Measurements from ENCODE around the gene ZNF676.

- RRBS, result no CpG with 5 or more reads among the region's 2 CpGs
Observed at GRCh38 chr19:22196469-22196976, at the start of gene ZNF676. Gene ZNF676, minus strand, starts transcription at chr19:22196951.

GRCh38 chr19:22427119-22427385 is 4.9 kb upstream of the ZNF98 start:
- RRBS, result no CpG with 5 or more reads among the region's 7 CpGs

GRCh38 chr19:22595649-22596092 is 38.5 kb upstream of the ZNF492 start:
- RRBS, result 6% methylated on average over 5 of the region's 19 CpGs

- RRBS, result no CpG with 5 or more reads among the region's 14 CpGs
Observed at GRCh38 chr19:23414758-23415446, 19.6 kb upstream of the ZNF91 start.

GRCh38 chr19:23649808-23650288 is 37.2 kb downstream of the ZNF675 start:
- RRBS, result no CpG with 5 or more reads among the region's 3 CpGs

GRCh38 chr19:23763866-23764046 is 952 bp downstream of the RPSA2 start:
- RRBS, result no CpG with 5 or more reads among the region's 1 CpG

GRCh38 chr19:23971914-23972561 is 57.4 kb downstream of the ZNF726 start:
- RRBS, result no CpG with 5 or more reads among the region's 29 CpGs

- RRBS, result 56% methylated on average over 4 of the region's 16 CpGs
Observed at GRCh38 chr19:24002365-24002761, 84.6 kb upstream of the ZNF254 start.

DNA sequence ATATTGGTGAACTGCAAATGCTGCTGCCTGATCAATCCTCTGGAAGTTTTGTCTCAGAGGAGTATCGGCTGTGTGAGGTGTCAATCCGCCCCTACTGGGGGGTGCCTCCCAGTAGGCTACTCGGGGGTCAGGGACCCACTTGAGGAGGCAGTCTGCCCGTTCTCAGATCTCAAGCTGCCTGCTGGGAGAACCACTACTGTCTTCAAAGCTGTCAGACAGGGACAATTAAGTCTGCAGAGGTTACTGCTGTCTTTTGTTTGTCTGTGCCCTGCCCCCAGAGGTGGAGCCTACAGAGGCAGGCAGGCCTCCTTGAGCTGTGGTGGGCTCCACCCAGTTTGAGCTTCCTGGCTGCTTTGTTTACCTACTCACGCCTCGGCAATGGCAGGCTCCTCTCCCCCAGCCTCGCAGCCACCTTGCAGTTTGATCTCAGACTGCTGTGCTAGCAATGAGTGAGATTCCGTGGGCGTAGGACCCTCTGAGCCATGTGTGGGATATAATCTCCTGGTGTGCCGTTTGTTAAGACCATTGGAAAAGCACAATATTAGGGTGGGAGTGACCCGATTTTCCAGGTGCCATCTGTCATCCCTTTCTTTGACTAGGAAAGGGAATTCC is 68.2 kb upstream of the ZNF254 start:
- RRBS, result no CpG with 5 or more reads among the region's 11 CpGs

- RRBS, result no CpG with 5 or more reads among the region's 5 CpGs
Observed at GRCh38 chr19:27762549-27763173, 1450.3 kb downstream of the UQCRFS1 start.

DNA sequence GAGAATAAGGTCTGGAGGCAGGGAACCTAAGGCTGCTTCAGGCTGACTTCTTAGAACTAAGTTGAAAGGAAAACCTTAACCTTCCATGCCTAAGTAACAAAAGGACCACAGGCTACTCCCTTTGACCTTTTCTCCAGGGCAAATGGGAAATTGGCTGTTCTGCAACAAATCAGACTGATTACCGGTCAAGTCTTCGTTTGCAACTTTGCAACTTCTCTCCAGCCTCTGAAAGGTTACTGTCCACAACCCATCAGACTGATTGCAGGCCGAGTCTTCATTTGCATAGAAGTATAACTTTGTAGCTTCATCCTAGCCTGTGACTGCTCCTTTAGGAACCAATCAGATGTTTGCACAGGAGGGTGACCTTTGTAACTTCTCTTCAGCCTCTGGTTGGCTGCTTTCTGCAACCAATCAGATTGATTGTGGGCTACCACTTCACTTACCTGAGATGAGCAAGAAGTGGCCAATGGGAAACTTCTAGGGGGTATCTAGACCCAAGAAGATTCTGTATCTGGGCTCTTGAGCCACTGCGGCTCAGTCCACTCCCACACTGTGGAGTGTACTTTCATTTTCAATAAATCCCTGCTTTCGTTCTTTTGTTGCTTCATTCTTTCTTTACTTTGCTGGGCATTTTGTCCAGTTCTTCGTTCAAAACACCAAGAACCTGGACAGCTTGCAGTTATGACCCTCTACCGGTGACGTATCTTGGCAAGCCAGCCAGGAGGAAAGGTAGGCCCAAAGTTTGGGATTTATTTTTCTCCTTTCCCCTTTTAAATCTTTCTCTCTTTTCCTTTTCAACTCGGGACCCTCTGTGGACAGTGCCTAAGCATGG is 768.0 kb downstream of the UQCRFS1 start:
- RRBS, result no CpG with 5 or more reads among the region's 9 CpGs

DNA sequence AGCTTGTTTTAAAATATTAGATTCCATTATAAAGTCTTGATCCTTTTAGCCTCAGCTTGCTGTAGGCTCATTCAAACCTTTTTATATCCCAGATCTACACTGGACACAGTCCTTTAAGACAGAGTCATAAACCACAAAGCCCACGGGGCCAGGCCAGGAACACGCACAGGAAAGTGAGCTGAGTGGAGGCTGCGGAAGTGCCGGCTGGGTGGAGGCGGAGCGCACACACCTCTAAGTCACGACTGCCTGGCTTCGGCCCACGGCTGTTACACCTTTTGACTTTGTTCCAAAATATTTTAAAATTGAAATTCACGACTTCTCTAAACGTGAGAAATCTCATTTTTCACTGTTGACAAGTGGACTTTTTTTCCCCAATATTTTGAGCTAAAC is 743.8 kb downstream of the UQCRFS1 start:
- RRBS, result no CpG with 5 or more reads among the region's 11 CpGs

GRCh38 chr19:28614578-28615928 is 597.9 kb downstream of the UQCRFS1 start:
- RRBS, result no CpG with 5 or more reads among the region's 15 CpGs

- RRBS, result no CpG with 5 or more reads among the region's 29 CpGs
Observed at GRCh38 chr19:28793901-28794141, 419.1 kb downstream of the UQCRFS1 start.

- RRBS, result no CpG with 5 or more reads among the region's 14 CpGs
Observed at GRCh38 chr19:29706378-29707218, 8.5 kb downstream of the C19orf12 start.

DNA sequence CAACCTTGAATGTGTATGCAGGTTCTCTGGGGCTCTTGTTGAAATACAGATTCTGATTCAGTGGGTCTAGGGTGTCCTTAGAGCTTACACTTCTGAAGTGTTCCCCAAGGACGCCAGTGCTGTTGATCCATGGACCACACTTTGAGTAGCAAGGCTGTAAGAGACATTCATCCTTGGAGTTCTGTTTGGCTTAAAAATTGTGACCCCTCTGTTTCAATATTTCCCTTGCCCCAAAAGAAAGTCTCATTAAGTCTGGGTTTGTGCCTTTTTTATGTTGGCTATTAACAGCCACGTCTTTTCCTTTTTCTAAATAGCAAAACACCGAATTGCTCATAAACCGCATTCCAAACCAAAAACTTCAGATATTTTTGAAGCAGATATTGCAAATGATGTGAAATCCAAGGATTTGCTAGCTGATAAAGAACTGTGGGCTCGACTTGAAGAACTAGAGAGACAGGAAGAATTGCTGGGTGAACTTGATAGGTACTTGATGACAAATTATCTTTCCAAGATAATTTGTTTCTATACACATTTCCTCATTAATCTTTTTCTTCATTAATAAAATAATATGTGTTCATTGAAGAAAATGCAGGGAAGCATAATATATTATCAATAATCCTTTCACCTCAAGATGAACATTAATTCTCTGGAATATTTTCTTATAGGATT is 65.3 kb downstream of the URI1 start:
- RRBS, result no CpG with 5 or more reads among the region's 5 CpGs

DNA sequence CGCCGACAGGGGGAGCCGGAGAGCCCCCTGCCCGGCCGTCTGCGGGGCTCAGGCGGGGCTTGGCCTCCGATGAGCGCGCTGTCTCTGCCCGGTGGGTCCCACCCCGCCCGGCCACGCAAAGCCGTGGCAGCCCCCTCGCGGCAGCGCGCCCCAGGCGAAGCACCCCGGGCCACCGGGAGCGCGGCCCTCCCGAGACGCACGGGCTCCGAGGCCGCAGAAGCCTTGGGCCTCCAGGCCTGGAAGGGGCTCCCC is 149.7 kb upstream of the ZNF536 start:
- RRBS, result 9% methylated on average over 27 of the region's 29 CpGs

DNA sequence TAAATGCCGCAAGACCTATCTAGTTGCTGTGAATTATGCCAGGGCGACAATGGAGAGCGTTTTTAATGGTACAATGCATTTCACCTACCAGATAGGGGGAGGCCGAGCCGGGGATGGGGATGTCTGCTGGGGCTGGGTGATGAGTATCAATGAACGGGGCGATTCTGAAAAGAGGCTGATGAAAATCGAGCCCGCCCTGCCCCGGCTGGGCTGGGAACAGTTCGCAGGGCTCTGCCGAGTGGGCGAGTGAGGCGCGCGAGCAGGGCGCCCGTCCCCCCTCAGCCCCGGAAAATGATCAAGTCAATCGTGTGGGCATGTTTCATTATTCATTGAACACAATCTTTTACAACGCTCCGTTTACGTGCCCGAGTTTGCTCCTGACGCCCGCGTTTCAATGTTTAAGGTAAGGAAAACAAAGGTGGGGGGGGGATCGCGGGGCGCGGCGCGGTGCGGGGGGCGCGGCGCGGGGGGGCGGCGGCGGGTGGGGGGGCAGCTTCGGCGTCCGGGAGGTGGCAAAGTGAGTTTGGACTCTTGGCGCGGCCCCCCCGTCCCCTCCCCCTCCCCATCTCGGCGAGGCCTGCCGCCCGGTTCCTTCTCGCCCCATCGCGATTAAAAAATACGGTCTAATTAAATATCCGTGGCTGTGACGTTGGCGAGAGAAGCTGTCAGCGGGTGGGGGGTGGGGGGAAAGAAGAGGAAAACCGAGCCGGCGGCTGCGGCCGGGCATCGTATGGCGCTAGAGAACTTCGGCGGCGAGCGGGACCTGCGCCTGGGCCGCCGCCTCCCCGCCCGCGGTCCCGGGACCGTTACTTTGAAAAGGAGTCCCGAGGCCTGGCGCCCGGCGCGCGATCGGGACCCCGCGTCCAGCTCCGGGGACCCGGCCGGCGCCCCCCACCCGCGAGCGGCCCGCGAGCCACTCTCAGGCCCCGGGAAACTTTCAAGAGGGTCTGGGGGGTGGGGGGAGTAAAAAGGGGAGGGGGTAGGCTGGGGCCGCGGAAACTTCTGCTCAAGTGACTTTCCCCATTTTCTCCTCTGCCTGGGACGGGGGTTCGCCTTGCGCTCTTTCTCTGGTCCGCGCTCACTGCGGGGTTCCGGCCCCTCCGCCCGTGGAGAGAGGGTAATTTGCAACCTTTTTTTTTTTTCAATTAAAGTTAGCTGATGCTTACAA is 146.5 kb upstream of the ZNF536 start:
- RRBS, result 7% methylated on average over 44 of the region's 108 CpGs

DNA sequence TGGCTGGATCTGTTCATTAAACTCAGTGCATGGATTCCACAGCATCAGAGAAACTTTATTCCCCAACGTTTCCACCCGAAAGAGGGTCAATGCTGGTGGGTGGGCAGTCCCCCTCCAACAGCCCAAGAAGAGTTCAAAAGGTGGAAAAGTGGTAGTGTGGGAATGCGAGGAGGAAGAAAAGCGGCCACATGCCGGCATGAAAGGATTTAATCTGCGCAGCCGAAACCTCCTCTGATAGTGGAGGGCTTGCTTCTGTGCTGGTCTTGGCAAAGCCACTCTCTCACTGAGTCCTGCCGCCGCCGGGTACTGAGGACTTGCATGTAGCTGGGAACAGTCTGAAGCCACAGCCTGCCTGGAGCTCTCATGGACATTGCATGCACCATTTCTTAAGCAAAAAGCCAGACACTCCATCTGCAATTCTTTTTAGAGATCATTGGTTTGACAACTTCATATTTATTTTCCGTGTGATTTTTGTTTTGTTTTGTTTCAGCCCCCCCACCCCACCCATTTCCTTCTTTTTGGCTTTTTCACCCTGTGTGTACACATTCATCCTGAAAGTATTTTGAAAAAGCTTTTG is 136.2 kb upstream of the ZNF536 start:
- RRBS, result 61% methylated on average over 3 of the region's 11 CpGs

DNA sequence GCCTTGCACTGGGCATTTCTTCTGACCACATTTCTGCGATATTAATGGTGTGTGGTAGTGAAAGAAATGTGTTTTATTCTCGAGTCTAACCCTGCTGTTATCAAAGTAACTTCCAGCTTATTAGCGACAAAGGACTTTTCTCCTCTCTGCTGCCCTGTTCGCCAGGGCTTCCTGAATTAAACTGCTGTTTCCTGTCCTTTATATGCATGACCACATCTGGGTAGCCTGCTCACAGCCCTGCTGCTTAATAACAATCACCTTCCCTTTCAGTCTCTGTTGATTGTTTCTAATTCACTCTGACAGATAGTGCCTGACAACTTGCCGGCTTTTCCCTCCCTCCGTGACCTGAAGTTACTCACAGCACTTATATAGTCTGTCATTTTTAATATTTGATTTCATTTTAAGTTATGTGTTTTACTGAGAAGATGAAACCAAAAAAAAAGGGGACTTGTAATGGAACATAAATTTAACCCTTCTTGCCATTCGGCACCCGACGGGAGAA is 11.4 kb upstream of the ZNF536 start:
- RRBS, result no CpG with 5 or more reads among the region's 9 CpGs